ENCODE data around the genes ARMC3 and ENKUR.

DNA sequence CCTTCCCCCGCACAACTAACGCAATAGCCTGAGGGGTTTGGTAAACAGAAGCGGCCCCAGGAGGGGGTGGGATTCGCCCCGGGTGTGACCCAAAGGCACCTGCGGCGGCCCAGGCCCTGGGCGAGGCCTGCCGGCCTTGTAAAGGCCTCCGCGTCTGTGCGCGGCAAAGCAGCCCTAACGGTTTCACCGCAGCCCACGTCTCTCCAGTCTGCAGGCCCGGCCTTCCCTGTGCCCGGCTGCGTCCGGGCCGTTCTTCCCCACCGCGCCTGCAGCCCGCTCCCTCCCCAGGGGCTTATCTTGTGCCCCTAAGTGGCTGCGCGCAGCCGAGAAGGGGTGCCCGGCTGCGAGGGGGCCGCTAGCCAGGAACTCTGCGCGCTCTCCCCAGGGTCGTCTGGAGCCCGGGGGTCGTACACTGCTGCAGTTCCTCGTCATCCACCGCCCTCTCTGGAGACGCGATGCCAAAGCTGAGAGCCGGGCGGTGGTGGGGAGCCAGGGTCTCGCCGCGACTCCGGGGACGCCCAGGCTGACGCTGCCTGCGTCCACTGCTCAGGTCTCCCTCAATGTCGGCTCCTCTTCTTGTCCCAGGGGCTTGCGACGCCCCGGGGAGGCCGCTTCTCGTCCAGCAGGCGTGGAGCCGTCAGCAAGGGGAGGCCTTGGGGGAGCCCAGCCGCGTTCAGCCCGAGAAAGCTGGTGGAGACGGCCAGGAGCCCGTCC, 132.2 kb downstream of the SPAG6 start:
- PRO-cap = no peak
- CAGE, long polyA plus RNA = no peak

DNA sequence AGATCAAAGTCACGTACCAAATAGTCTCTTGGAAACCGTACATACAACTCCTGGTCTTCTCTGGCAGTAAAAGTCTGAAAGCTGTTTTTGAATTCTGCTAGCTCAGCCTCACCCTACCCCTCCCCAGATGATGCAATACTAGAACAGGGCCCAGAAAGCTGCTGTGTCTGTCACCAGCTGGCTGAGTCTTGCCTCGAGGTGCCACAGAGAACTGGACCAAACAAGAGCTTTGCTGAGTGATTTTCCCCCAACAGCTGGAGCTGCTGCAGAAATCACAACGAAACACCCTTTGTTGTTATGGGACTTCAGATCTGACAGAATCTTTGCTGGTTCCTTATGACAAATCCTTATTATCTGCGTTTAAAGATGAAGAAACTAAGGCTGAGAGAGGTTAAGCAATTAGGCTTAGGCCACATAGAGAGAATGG, 134.1 kb downstream of the SPAG6 start:
- PRO-cap = no peak
- CAGE, long polyA plus RNA = no peak

- PRO-cap = no peak
- CAGE, long polyA plus RNA = no peak
Observed at GRCh38 chr10:22541157-22542496, 172.8 kb downstream of the PIP4K2A start.

- PRO-cap = bidirectional peak, plus-strand start at chr10:22597473, minus-strand start at chr10:22597356
- CAGE, long polyA plus RNA = no peak
Observed at GRCh38 chr10:22596785-22597589, 117.4 kb downstream of the PIP4K2A start.

DNA sequence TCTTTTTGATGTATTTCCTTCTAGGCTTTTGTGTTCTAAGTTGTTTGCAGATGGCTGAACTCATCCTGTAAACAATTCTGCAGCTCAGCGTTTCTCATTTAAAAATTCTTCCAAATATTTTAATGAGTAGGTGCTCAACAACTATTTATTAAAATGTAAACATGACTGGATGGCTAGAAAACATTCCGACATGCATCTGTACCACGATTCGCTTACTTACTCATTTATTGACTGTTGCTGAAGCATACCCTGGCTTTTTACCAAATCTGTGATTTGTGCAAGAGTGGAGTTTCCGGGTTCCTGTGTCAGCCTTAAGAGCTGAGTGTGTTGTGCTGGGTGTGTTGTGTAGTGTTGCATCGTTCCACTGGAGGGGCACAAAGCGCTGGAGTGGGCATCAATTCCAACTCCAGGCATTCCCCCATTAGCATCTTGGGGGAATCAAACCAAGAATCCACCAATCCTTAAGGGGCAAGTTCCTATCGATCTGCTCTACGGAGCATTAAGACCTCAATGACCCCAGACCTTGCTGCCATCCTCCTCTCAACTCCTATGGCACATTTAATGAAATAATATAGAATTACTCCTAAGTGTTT, 58.7 kb downstream of the PIP4K2A start:
- PRO-cap = no peak
- CAGE, long polyA plus RNA = no peak

- PRO-cap = bidirectional peak, plus-strand start at chr10:22928085, minus-strand start at chr10:22927963
- CAGE, long polyA plus RNA = no peak
Observed at GRCh38 chr10:22927594-22928459, at the start of gene ARMC3. Gene ARMC3 (plus strand): TSS chr10:22928053.

DNA sequence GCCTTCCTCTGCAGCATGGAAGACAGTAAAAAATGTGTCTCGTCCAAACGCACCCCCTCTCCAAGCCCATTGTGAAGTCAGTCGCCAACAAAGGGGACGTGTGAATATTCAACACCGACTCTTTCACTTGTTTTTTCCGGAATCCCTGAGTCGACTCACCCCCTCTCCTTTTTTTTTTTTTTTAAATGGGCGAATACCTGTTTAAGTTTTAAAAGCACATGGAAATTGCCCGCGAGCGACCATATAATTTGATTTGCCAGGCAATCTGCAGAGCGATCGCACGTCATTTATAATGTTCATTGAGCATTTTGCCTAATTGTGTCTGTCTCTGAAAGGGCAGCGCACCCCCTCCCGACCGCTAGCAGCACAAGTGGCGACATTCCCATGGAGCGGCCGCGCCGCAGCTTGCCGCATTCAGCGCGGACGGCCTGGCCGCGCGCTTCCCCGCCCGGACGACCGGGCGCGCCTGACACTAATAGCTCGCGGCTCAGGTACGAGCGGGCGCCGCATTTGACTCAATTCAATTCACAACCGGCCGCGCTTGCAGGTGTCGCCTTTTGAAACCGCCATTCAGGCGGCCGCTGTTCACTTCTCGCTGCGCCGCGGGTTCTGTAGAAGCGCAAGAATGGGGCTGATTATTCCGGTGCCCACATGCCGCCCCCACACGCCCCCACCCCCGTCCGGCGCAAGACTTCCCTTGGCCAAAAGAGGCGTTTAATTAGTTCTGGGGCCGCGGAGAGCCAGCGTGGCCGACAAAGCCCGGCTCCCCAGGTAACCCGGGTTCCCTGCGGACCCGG, 19.0 kb upstream of the PTF1A start:
- PRO-cap = no peak
- CAGE, long polyA plus RNA = no peak

GRCh38 chr10:23432118-23433154, 6.4 kb upstream of the OTUD1 start:
- PRO-cap = no peak
- CAGE, long polyA plus RNA = no peak

DNA sequence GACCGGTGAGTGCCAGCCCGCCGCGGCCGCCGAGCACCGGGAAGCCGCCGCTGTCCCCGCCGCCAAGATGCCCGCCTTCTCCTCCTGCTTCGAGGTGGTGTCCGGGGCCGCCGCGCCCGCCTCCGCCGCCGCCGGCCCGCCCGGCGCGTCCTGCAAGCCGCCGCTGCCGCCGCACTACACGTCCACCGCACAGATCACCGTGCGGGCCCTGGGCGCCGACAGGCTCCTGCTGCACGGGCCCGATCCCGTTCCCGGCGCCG, 659 bp downstream of the OTUD1 start:
- PRO-cap = bidirectional peak, plus-strand start at position 190 of the sequence, minus-strand start at position 69 of the sequence
- CAGE, long polyA plus RNA = no peak

- PRO-cap = no peak
- CAGE, long polyA plus RNA = no peak
Observed at GRCh38 chr10:24331071-24331761, 122.3 kb downstream of the KIAA1217 start.

DNA sequence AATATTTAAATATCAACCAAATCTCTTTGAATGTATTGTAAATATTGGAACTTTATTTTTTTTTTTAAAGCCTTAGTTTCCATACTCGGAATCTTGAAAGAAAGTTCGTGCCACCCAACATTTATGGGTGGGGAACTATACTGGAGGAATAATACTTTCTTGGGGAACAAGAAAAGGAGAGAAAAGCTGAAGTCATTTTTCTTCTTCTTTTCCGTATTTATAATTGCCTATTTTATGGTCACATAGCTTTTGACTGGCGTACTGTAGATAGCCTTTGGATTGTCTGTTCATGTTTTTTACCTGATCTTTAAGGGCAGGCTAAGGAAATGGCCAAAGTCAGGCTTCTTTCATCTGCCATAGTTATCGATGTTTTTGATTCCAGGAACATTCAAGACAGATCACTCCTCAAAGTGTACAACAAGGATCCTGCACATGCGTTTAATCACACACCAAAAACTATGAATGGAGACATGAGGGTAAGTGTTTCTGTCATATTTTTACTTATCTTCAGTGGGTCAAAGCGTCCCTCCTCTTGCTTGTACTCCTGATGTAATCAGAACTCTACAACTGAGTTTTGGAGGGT, 229.2 kb downstream of the KIAA1217 start:
- PRO-cap = no peak
- CAGE, long polyA plus RNA = no peak

GRCh38 chr10:24552073-24552840, 171.4 kb downstream of the ARHGAP21 start:
- PRO-cap = no peak
- CAGE, long polyA plus RNA = no peak

DNA sequence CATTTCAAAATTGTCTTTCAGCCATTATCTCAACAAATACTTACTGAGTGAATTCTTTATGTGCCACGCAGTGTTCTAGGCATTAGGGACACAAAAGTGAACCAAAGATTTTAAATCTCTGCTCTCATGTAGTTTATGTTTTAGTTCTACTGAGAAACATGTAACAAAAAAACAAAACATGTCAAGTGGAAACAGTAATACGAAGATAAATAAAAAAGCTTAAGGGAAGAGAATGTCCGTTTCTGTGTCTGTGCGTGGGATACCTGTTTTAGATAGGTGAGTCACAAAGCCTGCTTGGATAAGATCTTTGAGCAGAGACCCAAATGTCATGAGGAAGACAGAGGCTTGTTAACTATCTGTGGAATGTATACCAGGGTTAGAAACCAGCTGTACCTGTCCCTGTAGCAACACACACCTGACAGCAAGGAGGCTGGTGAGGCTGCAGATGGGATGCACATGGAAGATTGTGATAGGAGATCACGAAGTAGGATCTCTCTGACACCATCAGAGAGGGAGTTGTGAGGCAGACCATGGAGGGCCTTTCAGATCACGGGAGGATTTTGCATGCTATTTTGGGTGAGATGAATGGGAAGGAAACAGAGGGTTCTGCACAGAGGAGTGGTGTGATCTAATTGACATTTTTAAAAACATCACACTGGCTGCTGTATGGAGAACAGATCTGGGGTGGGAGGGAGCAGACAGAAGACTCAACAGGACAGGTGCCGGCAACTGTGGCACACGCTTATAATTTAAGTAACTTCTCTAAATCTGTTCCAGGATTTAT, 105.3 kb downstream of the ARHGAP21 start:
- PRO-cap = no peak
- CAGE, long polyA plus RNA = no peak

GRCh38 chr10:24709757-24710534, 13.7 kb downstream of the ARHGAP21 start:
- PRO-cap = no peak
- CAGE, long polyA plus RNA = no peak

GRCh38 chr10:24716070-24716912, 7.4 kb downstream of the ARHGAP21 start:
- PRO-cap = no peak
- CAGE, long polyA plus RNA = no peak

DNA sequence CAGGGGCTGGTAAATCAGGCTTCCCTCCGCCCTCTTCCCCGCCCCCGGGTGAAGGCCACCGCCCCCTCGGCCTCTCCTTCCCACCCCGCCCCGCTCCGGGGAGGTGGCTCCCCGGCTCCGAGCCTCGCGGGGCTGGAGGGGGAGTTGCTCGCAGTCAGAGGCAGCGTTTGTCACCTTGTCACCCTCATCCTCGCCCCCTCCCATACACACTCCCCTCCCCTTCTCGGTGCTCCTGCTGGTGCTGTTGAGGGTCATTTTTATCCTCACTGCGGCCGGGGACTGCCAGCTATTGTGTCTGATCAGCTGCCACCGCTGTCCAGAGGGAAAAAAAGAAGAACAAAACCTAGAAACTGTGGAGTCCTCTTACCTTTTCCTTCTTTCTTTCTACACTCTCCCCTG, 1.1 kb upstream of the ARHGAP21 start:
- PRO-cap = no peak
- CAGE, long polyA plus RNA = no peak

GRCh38 chr10:24790409-24791186, 66.9 kb upstream of the ARHGAP21 start:
- PRO-cap = no peak
- CAGE, long polyA plus RNA = no peak

DNA sequence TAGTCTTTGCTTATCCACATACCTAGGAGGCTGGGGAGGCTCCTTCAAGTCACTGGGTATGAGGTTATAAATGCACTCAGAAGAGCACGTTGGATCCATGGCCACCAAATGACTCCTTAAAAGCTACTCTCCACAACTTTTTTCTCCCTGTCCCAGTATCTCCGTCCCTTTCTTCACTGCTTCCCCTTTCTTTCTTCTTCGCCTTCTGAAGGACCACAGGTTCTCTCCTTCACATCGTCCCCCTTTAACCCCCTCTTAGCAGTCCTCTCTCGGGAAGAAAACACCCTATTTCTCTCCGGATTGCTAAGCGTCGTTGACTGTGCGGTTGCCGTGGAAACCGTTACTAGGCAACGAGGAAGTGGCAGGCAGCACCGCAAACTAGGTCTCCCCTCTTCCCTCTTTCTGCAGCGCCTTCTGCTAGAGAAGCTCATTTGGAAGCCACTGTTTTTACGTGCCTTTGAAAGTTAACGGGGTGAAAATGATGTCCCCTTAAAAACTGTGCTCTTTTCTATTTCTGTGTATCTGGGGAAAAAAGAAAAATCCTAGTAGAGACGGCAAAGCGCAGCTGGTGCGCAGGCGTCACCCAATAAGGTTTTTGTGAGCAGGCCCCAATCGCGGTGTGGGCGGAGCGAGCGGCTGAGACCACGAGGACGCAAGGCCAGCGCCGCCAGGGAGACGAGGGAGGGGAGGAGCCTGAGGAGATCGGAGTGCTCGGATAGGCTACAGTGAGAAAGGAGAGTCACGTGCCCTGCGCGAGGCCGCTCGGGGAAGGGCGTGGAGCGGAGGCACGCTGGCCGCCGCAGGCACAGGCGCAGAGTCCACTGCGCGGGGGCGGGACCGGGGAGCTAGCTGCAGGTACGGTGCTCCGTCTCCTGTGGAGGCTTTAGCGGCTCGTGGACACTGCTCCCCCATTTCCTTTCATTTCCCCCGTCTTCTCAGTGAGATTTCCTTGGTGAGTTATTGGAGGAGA, at the start of gene ENKUR:
Gene ENKUR, minus strand, starts transcription at position 321 of the 970 bp plus-strand sequence.
- PRO-cap = bidirectional peak, plus-strand start at position 399 of the sequence, minus-strand start at position 207 of the sequence; bidirectional peak, plus-strand start at position 806 of the sequence, minus-strand start at position 621 of the sequence
- CAGE, long polyA plus RNA = no peak

DNA sequence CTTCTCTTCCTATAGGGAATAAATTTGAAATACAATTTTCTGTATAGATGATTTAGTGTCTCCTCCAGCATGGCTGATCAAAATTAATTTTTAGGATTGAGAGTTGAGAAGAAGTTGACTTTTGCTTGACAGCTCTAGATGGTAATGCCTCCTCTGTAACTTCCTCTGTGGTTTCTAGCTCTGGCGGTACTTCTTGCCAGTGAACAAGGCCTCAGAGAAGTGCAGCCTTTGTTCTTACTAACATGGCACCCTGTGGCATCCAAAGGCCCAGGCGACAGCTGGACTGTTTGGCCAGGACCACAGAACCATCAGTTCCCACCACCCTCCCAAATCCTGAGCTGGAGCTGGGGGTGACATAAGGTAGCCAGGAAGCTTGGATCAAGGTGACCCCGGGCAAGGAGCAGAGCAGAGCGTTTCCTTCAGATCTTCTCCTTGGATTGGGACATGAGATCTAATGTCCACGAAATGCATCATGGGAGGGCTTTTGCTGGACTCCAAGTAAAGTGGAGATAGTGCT, 41.6 kb downstream of the APBB1IP start:
- PRO-cap = no peak
- CAGE, long polyA plus RNA = no peak

DNA sequence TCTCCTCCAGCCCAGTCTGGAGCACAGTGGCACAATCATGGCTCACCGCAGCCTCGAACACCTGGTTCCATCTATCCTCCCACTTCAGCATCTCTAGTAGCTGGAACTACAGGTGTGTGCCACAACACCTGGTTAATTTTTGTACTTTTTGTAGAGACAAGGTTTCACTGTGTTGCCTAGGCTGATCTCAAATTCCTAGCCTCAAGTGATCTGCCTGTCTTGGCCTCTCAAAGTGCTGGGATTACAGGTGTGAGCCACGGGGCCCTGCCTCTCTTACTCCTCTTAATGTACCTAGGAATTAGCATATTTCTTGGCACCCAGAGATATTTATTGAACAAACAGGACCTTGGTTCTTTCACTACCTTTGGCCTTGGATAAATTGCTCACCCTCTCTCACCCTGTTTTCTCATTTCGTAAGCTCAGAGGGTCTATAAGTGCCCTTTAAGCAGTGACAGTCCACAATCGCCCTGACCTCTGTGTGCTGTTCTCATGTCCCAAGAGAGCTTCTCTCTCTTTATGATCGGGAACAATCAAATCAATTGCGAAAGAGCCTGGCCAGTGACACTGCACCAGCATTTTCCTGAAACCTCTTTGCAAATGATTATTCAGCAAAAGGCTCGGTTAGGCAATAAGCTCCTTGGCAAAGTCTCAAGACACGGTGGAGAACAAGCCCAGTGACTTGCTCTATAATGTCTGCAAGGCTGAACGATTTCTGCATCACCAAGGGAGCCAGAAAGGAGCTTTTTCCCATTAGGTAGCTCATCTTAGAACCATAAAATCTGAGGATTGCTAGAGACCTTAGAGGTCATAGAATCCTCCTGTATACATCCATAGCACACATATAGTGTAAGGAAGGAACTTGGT, 117.7 kb downstream of the APBB1IP start:
- PRO-cap = no peak
- CAGE, long polyA plus RNA = no peak

All from B cell (primary cell).